A549 (cell line): ENCODE measurements around the genes PODNL1, DCAF15 and PALM3.

- PRO-cap = no peak
CAGE:
- cytosol, long polyA plus RNA = no peak
- long polyA plus RNA = no peak
- nucleus, long polyA plus RNA = no peak
Observed at GRCh38 chr19:13872373-13873619, 4.1 kb upstream of the NANOS3 start.

DNA sequence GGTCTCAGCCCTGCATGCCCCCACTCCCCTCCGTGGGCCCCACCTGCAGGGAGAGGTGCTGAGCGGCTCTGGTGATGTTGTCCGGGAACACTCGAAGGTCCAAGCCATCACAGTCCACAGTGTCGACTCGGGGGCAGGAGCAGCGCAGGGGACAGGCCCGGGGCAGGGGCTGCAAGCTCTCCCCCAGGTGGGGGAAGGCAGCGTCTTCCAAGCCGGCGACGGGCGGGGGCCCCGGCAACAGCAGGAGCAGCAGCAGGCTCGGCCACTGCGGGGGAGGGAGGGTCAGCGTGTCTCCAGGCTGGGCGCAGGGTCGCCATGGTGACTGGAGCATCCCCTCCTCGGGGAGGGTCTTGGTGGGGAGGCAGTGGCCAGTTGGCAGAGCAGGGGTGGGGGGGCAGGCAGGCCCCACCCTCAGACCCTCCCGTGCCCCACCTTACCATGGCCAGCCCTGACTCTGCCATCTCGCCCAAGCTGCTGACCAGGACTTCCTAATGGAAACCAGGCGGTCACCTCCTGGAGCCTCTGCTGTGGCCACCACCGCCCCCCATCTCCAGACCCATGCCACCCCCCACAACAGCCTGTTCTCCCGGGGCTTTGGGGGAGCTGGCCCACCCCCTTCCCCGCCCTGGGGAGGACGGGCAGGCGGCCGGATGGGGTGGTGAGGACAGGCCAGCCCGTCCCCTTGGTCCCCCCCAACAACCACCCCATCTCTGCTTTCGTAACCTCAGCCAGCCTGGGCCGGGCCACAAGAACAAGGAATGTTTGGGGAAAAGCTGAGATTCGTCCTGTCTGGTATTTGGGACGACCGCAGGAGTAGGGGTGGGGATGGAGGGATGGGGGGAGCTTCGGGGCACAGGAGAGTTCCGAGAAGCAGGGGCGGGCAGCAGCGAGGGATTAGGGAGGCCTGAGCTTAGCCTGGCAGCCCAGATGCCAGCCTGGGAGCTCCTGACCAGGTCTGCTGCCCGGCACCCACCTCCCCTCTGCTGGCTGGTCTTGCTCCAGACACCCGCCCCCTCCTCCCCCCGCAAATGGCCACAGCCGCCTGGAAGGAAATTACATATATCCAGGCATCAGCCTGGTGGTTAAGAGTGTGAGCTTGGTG is at the start of gene PODNL1:
Gene PODNL1 (minus strand): TSS at position 676 of the 1,102 bp plus-strand sequence.
- PRO-cap = no peak
CAGE:
- cytosol, long polyA plus RNA = start-site peak on the minus strand centred at position 609 of the sequence, 135 bp wide, 5 and 11 reads in 2 replicates
- long polyA plus RNA = no peak
- nucleus, long polyA plus RNA = no peak

DNA sequence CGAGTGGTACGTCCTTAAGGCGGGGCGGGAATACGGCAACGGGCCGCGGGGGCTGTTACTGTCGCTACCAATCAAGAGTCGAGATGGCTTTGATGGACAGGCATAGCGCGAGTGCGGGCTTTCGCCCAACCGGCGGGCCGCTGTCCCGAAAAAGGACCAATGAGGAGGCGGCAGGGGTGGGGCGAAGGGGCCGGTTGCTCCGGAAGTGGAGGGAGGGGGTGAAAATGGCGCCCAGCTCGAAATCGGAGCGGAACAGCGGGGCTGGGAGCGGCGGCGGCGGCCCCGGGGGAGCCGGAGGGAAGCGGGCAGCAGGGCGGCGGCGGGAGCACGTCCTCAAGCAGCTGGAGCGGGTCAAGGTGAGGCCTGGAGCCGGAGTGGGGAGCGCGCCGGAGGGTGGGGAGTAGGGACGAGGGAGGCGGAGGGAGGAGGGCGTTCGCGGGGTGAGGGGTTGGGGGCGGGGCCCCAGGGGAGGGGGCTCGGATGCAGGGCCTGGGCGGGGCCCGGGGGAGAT is at the start of gene DCAF15:
Gene DCAF15 (plus strand): TSS at position 221 of the 511 bp plus-strand sequence.
- PRO-cap = bidirectional peak, plus-strand start at position 221 of the sequence, minus-strand start outside the sequence
CAGE:
- cytosol, long polyA plus RNA = start-site peak on the plus strand centred at position 204 of the sequence, 37 bp wide, 113 and 152 reads in 2 replicates
- long polyA plus RNA = start-site peak on the plus strand centred at position 201 of the sequence, 41 bp wide, 74 and 44 reads in 2 replicates
- nucleus, long polyA plus RNA = start-site peak on the plus strand centred at position 209 of the sequence, 27 bp wide, 94 and 459 reads in 2 replicates

GRCh38 chr19:13952800-13953841 is 812 bp downstream of the DCAF15 start:
- PRO-cap = no peak
CAGE:
- cytosol, long polyA plus RNA = no peak
- long polyA plus RNA = no peak
- nucleus, long polyA plus RNA = no peak

DNA sequence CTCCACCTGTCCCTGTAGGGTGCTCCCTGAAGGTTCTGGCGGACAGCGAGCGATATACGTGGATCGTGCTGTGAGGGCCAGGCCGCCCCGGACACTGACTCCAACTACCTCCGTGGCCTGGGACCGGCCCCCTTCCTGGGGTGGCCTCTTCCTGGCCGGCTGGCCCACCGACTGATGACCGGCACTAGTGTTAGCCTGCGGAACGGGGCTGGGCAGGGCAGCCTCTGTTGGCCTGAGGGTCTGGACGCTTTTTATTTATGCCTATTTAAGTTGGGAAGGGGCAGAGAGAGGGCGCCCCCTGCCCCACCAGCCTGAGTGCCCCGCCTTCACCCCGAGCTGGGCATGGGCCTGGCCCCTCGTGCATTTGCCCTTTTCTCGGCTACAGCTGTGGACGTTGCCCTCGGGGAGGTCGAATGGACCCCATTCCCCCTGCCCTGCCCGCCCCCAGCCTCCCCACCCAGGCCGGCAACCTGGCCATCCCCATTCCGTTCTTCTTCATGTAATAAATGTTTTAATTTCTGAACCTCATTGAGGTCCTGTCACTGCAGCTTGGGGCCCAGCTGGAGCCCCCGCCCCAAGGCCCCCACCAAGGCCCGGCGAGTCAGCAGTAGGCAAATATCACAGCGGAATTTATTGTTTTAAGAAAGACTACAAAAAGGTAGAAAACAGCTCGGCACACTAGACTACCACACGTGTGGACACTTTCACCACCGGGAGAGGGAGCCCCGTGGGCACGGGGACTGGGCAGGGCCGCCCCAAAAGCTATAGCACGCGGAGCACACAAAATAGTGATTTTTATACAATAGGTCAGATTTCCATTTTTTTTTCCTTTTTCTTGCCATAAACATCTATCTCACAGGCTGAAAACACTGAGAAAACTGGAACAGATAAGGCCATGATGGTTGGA is 8.9 kb downstream of the DCAF15 start:
- PRO-cap = no peak
CAGE:
- cytosol, long polyA plus RNA = no peak
- long polyA plus RNA = no peak
- nucleus, long polyA plus RNA = no peak

DNA sequence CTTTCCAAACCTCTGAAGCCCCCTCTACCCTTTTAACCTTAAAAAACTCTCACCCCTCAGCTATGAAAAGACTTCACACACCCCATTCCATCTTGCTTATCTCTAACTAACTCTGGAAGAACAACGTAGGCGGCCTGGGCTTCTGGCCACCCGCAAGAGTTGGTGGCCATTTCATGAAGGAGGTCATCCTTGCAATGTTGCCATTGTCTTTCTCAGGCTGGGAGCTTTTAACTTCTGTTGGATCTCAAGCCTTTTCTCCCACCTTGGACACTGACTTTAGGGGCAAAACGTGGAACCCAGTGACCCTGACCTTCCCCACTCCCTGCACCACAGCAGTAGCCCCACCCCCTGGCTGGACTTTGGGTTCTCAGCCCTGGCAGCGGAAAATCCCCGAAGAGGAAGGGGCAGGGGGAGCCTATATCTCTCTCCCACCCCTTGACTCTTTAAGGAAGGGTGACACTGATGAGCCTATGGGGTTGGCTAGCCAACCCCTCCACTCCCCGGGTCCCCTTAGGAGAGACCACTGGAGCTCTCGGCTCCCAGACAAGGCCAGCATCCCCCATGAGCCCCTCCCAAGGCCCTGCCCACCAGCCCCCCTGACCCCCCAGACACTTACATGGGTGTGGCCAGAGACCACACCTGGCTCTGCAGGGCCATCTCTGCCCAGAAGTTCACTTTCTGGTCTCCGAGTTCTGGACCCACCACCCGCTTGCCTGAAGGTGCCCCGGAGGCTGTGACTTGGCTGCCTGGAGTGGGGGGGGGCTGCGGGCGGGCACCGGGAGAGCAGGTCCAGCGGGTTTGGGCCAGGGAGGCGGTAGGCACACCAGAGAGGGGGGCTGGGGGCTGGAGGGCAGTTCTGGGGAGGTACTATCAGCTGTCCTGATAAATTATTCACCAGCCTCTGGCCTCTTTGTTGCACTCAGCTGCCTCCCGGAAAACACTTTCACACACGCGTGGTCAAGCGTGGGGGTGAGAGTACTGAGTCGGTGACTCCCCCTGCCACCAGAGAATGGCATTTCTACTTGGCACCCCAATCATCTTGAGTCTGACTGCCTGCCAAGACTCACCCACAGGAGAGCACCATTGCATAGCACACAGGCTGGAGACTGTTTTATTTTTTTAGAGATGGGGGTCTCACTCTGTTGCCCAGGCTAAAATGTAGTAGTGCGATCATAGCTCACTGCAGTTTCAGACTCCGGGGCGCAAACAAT is at the start of gene PALM3:
Gene PALM3 (minus strand): TSS at position 753 of the 1,211 bp plus-strand sequence.
- PRO-cap = no peak
CAGE:
- cytosol, long polyA plus RNA = no peak
- long polyA plus RNA = no peak
- nucleus, long polyA plus RNA = no peak

- PRO-cap = bidirectional peak, plus-strand start at chr19:14081667, minus-strand start at chr19:14081312
CAGE:
- cytosol, long polyA plus RNA = no peak
- long polyA plus RNA = no peak
- nucleus, long polyA plus RNA = no peak
Observed at GRCh38 chr19:14080523-14081767, 4.6 kb downstream of the C19orf67 start.

DNA sequence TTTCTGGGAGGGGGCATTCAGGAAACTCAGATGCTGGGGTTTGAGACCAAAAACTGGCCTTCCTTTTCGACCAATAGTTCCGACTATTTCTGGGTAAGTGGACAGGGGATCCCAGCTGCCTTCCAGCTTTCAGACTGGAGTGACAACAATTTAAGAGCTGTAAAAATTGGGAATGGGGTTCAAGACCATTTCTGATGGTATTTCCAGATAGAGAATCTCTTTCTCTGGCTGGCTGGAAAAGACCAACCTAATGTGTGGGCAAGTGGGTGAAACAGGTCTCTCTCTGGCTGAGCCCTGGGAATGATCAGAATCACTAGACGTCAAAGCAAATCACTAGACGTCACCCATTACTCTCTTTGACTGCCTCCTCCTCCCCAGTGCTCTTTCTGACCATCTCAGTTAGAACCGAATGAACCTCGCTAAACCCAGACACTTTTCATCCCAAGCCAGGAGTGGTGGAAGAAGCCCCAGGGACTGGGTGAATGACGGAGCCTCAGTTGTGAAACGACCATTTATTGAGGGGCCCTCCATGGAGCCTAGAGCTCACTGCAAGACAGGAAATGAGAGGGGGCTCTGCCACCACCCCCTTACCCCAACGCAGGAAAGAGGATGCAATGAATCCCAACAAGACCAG is 1.4 kb downstream of the PRKACA start:
- PRO-cap = no peak
CAGE:
- cytosol, long polyA plus RNA = no peak
- long polyA plus RNA = no peak
- nucleus, long polyA plus RNA = no peak

DNA sequence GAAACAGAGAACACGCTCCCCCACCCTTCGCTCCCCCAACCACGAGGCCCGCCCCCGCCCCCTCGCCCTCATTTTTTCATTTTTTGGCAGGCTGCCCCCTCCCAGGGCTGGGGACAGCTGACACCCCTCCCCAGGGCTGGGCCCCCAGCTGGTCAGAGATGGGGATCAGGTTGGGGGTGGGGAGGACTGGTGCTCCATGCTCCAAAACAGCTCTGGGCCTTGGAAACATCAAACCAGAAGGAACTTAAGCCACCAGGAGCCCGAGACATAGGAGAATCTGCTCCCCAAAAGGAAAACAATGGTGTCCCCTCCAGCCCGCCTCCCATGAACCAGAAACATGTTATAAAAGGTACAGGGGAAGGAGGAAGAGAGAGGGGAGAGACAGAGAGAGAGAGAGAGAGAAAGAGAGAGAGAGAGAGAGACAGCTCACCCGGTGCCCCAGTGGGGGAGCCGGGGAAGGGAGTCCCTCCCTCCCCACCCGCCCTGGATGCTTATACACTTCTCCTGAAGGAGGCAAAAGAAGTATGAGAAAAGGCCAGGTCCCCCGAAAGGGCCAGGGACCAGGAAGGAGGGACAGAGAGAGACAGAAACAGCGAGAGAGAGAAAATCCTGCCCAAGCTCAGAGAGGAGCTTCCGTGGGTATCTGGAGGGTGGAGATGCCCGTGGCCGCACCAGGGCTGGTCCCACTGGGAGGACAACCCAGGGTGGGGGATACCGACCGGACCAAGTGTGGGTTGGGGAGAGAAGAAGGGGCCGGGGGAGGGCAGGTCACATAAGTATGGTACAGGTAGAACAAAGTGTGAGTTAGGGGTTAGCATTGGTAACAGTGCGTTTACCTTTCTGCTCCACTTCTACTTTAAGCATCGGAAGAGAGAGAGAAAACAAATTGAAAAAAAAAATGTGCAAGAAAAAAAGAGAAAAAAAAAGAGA is 30.1 kb upstream of the ASF1B start:
- PRO-cap = no peak
CAGE:
- cytosol, long polyA plus RNA = no peak
- long polyA plus RNA = no peak
- nucleus, long polyA plus RNA = no peak

DNA sequence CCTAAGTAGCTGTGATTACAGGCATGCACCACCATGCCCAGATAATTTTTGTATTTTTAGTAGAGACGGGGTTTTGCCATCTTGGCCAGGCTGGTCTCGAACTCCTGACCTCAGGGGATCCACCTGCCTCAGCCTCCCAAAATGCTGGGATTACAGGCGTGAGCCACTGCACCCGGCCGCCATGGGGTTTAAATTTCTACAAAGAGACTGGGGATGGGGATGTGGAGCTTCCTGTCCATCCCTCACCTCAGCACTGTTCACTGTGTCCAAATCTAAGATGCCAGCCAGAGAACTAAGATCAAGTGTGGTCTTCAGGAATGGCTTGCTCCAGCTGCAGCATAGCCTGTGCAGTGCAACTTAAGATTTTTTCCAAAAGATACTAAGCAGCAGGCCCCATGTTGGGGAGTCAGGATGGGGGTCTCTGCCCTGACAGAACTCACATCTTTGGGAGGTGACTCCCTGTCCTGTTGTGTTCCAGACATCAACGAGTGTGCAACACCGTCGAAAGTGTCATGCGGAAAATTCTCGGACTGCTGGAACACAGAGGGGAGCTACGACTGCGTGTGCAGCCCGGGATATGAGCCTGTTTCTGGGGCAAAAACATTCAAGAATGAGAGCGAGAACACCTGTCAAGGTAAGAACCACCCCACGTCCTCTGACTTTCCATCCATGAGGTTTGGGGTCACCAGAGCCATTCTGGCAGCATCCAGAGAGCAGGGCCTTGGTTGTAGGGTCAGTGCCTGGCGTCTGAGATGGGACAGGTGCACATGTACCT is 9.4 kb downstream of the ADGRE5 start:
- PRO-cap = no peak
CAGE:
- cytosol, long polyA plus RNA = no peak
- long polyA plus RNA = no peak
- nucleus, long polyA plus RNA = no peak

- PRO-cap = no peak
CAGE:
- cytosol, long polyA plus RNA = no peak
- long polyA plus RNA = no peak
- nucleus, long polyA plus RNA = no peak
Observed at GRCh38 chr19:14394311-14395199, 13.3 kb downstream of the ADGRE5 start.

GRCh38 chr19:14419453-14420015 is 393 bp upstream of the DDX39A start:
- PRO-cap = bidirectional peak, plus-strand start at chr19:14419618, minus-strand start at chr19:14419341
CAGE:
- cytosol, long polyA plus RNA = no peak
- long polyA plus RNA = no peak
- nucleus, long polyA plus RNA = no peak

- PRO-cap = no peak
CAGE:
- cytosol, long polyA plus RNA = no peak
- long polyA plus RNA = no peak
- nucleus, long polyA plus RNA = no peak
Observed at GRCh38 chr19:14451557-14452026, 18.5 kb downstream of the PKN1 start.

- PRO-cap = no peak
CAGE:
- cytosol, long polyA plus RNA = no peak
- long polyA plus RNA = no peak
- nucleus, long polyA plus RNA = no peak
Observed at GRCh38 chr19:14496700-14497052, 749 bp upstream of the GIPC1 start.

- PRO-cap = no peak
CAGE:
- cytosol, long polyA plus RNA = no peak
- long polyA plus RNA = no peak
- nucleus, long polyA plus RNA = no peak
Observed at GRCh38 chr19:14515835-14516672, 2.1 kb downstream of the DNAJB1 start.

GRCh38 chr19:14730796-14731877 is 41.3 kb downstream of the ZNF333 start:
- PRO-cap = no peak
CAGE:
- cytosol, long polyA plus RNA = no peak
- long polyA plus RNA = no peak
- nucleus, long polyA plus RNA = no peak

GRCh38 chr19:14732891-14733912 is 43.4 kb downstream of the ZNF333 start:
- PRO-cap = no peak
CAGE:
- cytosol, long polyA plus RNA = no peak
- long polyA plus RNA = no peak
- nucleus, long polyA plus RNA = no peak

DNA sequence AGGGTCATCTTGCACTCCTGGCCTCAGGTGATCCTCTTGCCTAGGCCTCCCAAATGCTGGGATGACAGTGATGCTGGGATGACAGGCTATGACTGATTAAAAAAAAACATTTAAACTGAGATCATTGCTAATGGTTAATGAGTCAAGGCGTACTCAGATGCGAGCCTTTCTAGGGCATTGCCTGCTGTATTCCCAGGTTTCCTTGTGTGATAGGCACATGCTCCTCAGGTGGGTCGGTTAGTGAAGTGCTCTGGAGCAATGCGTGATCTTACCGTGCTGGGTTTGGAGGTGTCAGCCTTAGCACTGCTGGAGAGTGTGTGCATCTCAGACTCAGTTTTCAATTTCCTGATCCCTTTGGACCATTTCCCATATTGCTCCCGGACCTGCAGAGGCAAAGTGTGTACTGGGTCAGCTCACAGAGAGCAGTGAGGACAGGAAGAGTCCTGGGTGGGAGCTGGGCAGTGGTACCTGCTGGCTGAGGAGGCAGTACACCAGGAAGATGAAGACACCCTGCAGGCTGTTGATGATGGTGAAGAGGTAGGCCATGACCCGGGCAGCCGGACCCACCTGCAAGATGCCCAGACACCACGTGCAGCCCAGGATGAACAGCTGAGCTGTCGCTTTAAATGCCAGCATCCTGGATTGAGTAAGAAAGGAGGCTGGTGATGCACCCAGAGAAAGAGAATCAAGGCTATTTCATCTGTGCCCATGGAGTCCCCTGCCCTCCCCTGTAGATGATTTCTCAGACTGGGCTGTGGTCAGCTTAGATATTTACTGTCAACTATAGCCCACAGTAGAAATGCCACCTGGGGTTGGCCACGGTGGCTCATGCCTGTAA is 35.0 kb downstream of the ADGRE2 start:
- PRO-cap = no peak
CAGE:
- cytosol, long polyA plus RNA = no peak
- long polyA plus RNA = no peak
- nucleus, long polyA plus RNA = no peak

DNA sequence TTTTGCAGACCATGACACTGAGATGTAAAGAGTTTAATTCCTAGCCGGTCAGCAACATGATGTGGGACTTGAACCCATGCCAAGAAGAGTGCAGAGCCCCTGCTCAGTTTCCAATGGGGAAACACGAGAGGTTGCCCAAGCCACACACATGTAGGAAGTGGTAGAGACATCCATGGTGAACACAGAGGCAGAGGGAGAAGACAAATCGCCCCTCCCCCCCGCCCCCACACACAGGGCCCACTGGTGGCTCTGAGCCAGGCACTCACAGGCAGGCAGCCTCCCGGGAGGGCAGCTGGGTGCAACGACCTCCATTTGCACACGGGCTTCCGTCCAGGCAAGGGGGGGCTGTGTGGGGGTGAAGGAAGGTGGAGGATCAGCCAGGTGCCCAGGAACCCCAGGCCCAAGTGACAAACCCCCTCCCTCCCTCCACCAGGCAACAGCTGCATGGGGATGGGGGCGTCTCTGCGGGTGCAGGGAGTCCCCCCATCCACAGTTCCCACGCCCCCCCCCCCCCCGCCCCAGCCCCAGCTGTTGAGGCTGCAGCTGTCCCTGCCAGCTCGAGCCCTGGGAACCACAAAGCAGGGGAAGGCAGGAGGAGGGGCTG is 3.5 kb downstream of the NOTCH3 start:
- PRO-cap = no peak
CAGE:
- cytosol, long polyA plus RNA = no peak
- long polyA plus RNA = no peak
- nucleus, long polyA plus RNA = no peak

DNA sequence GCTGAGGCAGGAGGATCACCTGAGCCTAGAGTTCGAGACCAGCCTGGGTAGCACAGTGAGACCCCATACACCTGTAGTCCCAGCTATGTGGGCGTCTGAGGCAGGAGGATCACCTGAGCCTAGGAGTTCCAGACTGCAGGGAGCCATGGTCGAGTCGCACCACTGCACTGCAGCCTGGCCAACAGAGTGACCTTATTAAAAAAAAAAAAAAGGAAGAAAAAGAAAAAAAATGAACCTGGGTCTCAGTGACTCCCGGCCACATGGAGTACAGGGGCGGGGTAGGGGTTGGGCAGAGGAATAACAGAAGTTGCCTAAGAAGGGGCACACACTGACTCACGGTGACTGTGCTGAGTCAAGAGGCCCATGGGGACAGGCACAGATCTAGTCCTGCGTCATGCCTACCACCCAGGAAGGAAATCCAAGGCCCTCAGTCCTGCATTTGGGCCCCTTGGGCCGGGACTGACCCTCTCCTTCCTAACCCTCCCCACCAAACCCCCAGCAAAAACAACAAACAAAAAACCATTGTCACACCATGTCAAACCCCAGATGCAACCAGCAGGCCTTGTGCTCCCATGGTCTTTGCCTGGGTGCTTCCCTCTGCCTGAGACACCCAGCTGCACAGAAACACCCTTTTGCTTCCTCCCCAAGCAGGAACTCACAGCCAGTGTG is 9.4 kb upstream of the NOTCH3 start:
- PRO-cap = no peak
CAGE:
- cytosol, long polyA plus RNA = no peak
- long polyA plus RNA = no peak
- nucleus, long polyA plus RNA = no peak